Spinal cord (tissue), 3 donors: ENCODE results near the gene NOL7.

DNA sequence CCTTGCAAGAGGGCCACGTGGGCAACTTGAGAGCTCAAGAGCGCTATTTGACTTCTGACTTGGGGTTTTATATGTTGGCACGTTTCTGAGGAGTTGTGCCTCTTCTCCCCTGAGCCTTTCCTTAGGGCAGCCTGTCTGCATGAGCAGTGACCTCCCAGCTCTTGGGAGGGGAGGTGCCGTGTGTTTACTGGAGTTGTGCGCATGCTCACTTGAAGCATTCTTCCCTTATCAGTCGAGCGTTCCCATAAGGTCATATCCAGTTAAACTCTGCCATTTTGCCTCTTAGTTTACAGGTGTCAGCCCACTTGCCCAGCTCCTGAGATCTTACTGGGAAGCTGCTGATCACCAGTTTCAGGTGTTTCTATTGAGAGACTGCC is 122.4 kb upstream of the PHACTR1 start:
- PRO-cap, result no peak
- RAMPAGE, long total RNA, result no peak

GRCh38 chr6:13044279-13044786 is 284.0 kb downstream of the TBC1D7 start:
- PRO-cap, result no peak
- RAMPAGE, long total RNA, result no peak

DNA sequence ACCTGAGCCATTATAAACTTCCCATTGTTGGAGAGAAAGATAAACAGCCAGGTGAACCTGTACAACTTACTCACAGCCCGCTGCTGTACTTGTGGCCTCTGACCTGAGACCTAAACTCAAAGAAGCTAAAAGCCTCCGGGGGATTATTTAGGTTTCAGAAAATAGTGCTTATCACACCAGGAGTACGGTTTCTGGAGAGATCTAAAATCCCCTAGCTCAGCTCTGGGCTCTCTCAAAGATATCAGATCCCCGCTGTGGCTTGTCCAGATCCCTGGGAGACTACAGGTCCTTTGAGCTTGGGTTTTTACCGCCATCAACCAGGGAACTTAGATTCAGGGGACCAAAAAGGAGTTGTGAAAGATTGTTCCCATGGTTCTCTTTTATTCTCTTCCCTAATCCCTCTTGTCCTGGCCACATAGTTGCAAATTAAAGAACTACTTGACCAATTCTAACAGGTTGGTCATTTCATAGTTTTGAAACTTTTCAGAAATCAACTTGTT is 53.8 kb downstream of the TBC1D7 start:
- PRO-cap, result no peak
- RAMPAGE, long total RNA, result no peak

- PRO-cap, result no peak
- RAMPAGE, long total RNA, result no peak
Observed at GRCh38 chr6:13275454-13275999, 52.8 kb downstream of the TBC1D7 start.

- PRO-cap, result no peak
- RAMPAGE, long total RNA, result no peak
Observed at GRCh38 chr6:13383447-13383900, 55.1 kb upstream of the TBC1D7 start.

- PRO-cap, result no peak
- RAMPAGE, long total RNA, result no peak
Observed at GRCh38 chr6:13403999-13404430, 75.7 kb upstream of the TBC1D7 start.

- PRO-cap, result no peak
- RAMPAGE, long total RNA, result no peak
Observed at GRCh38 chr6:13415065-13415719, 72.2 kb downstream of the GFOD1 start.

- PRO-cap, result no peak
- RAMPAGE, long total RNA, result no peak
Observed at GRCh38 chr6:13485260-13485486, 2.2 kb downstream of the GFOD1 start.

DNA sequence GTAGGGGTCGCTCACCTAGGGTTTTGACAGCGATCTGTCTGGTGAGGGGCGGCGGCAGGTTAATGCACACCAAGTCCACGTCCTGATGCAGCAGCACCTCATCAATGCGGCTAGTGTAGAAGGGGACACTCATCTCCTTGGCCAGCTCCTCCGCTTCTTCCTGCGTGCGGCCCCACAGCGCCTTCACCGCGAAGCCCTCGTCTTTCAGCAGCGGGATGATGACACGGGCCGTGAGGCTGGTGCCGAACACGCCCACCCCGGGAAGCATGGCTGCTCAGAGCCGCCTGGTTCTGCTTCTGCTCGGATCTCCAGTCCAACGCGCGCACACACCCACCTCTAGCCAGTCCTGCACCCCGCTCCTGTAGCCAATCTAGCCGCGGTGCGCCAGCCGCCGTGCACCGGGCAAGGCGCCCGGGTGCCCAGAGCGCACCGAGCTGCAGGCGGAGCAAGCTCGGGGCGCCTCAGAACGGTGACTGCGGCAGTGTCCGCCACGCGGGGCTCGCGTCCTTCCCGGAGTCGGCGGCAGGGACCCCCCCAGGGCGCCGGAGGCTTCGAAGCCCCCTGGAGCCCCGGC is 690 bp downstream of the GFOD1 start:
- PRO-cap, result no peak
- RAMPAGE, long total RNA, result no peak

DNA sequence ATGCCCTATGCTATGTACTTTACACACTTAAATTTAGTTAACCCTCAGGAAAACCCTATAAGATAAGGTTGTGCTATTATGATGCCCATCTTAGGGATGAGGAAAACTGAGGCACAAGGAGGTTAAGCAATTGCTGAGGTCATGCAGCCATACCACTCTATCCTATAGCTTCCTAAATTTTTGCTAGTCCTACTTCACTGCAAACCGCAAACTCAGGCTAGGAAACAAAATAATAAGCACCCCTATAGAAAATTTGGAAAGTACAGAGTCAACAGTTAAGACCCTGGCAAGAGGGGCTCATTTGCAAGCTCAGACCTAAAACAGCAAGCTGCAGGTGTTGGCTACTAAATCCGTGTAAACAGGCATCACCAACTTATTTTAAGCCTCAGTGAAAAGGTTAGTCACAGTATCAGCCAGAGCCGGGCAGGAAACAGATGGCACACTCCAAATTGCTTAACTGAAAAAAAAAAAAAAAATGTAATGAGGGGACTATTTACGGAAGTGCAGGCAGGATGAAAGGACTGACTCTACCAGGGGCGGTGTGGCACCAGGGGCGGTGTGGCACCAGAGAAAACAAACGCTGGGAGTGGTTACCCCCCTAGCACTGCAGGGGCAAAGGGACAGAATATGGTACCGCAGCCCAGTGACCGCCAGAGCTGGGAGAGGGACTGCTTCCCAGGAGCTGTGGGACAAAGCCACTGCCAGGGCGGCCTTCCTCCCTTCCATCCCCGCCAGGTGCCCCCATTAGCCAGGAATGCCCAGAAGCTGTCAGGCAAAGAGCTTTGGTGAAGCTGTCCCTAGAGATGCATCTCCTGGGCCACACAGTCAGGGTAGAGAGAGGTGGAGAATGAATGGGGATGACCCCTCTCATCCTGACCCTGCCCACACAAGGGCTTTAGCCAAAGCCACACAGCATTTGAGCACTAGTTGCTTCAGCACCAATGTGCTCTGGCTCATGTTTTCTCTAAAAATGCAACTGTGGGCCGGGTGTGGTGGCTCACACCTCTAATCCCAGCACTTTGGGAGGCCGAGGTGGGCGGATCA is 39.4 kb upstream of the GFOD1 start:
- PRO-cap, result no peak
- RAMPAGE, long total RNA, result no peak

DNA sequence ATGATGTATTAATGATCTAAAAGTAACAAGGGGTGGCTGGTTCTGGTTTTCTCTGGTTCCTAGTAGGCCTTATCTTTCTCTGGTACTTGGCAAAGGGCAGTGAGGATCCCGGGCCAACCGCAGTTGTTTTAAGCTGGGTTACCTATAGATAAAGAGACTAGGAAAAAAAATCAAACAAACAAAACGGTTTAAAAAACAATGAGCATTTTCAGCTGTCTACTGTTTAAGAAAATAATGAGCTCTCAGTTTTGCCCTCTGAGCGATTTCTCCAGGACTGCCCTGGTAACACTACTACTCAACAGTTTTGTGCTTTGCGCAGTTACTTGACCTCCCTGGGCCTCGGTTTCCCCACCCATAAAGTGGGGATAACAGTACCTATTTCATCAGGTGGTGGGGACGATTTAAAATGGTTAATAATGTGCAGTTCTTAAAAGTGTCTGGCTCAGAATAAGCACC is 1.3 kb upstream of the SIRT5 start:
- PRO-cap, result no peak
- RAMPAGE, long total RNA, result no peak

DNA sequence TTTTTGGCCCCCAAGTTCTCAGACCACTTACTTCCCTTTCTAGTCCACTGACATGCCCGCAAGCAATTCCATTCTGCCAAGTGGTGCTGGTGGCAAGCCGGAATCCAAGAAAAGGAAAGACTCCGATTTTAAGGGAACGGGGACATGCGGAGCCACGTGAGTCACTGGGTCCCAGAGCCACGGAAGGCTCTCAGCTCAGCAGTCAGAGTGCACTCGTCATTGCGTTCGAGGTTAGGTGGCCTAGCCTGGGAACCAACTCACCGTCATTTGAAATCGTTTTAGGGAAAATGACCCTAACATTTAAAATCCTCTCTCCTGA is 738 bp upstream of the SIRT5 start:
- PRO-cap, result no peak
- RAMPAGE, long total RNA, result no peak

GRCh38 chr6:13615231-13616362 is at the start of gene NOL7:
TSS of gene NOL7 (plus strand) at chr6:13615335.
- PRO-cap, result bidirectional peak, plus-strand start at chr6:13615335, minus-strand start at chr6:13615117; unidirectional peak, plus-strand start at chr6:13615335
- RAMPAGE, long total RNA, result no peak

GRCh38 chr6:13620660-13621601 is 5.8 kb downstream of the NOL7 start:
- PRO-cap, result no peak
- RAMPAGE, long total RNA, result no peak

DNA sequence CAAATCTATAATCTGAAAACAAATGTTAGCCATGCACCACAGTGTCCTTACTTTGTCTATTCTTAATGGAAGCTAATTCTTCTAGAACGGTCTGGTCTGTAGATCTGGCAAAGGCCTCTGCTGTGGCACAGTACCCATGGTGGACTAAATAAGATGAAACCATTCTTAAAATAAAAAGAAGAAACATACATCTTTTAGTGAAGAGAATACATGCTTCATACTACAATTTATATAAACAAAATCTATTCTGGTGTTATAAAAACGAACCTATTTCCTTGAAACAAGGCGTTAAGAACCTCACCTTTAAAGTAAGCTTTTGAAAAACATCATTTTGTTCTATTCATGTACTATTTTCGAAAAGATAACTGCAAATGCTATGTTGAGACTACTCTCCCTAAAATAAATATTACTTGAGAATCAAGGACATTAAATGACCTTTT is 27.3 kb downstream of the NOL7 start:
- PRO-cap, result no peak
- RAMPAGE, long total RNA, result no peak

GRCh38 chr6:13649098-13650392 is 34.4 kb downstream of the NOL7 start:
- PRO-cap, result no peak
- RAMPAGE, long total RNA, result no peak

GRCh38 chr6:13681765-13681964 is 30.0 kb downstream of the RANBP9 start:
- PRO-cap, result no peak
- RAMPAGE, long total RNA, result no peak

DNA sequence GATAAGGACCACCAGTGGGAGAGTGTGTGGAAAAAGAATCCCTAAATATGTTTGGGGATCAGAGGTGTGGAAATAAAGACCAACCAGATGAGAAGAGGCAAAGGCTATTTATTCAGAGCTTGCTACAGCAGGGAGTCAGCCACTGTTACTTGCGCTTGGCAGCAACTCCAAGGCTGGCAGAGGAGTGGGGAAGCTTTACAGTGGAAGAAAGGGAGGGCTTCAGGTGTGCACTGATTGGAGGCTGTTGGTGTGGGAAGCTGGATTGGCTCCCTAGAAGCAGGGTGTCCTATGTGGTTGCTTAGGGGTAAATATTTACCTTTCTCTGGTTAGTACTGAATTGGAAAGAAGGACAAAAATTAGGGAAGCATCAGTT is 34.5 kb upstream of the MCUR1 start:
- PRO-cap, result no peak
- RAMPAGE, long total RNA, result no peak

- PRO-cap, result no peak
- RAMPAGE, long total RNA, result no peak
Observed at GRCh38 chr6:14131556-14132266, 14.1 kb downstream of the CD83 start.

DNA sequence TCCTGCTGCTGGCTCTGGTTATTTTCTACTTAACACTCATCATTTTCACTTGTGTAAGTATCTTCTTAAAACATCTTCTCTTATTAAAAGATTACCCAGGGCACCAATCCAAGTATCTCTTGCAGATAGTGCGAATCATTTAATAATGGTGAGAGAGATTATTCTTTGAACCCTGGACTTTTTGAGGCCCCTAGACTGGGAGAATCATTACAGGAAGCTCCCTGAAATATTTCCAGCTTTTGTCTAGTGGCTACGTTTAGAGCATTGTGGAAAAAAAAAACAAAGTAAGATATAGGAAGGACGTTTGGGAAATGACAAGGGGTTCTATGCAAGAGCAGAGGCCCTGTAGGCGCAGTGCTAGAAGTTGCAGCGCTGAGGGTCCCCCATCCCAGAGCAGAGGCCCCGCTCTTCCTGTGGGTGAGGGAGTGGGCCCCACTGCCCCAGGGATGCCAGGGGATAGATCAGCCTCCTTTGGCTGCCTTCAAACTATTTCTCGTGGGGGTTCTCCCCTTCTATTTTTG is 16.2 kb downstream of the CD83 start:
- PRO-cap, result no peak
- RAMPAGE, long total RNA, result no peak